Colic lymph node (tissue), 1 donor: ENCODE measurements around a stretch of chr7.

DNA sequence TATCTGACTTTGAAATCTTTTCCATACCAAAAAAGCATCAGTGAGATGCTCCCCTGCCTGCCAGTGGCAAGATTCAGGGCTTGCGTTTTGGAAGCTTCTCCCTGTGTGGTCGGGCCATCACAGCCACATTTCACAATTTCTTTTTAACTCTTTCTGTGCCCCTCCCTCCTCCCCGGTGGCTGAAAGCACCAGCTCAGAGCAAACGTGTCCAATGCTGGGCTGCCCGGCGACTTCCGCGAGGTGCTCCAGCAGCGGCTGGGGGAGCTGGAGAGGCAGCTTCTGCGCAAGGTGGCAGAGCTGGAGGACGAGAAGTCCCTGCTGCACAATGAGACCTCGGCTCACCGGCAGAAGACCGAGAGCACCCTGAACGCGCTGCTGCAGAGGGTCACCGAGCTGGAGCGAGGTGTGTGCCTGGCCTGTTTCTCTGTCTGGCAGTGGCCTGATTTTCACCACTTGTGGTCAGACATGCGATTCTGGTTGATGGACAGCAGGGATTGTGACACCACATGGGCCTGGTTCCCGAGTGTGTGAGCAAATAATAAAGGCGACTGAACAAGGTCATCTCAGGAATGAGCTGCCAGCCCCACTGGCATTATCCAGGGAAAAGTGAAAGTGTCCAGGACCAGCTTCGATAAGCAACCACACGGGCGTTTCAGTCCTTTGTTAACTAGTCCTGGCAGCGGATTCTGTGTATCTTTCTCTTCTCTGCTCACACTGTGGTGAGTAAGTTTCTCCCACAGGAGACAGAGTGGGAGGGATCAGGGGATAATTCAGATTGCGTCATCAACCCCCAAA, 2.6 kb downstream of the NPTX2 start:
- PRO-cap, result no peak

GRCh38 chr7:98697667-98697932, 80.5 kb downstream of the NPTX2 start:
- PRO-cap, result no peak

DNA sequence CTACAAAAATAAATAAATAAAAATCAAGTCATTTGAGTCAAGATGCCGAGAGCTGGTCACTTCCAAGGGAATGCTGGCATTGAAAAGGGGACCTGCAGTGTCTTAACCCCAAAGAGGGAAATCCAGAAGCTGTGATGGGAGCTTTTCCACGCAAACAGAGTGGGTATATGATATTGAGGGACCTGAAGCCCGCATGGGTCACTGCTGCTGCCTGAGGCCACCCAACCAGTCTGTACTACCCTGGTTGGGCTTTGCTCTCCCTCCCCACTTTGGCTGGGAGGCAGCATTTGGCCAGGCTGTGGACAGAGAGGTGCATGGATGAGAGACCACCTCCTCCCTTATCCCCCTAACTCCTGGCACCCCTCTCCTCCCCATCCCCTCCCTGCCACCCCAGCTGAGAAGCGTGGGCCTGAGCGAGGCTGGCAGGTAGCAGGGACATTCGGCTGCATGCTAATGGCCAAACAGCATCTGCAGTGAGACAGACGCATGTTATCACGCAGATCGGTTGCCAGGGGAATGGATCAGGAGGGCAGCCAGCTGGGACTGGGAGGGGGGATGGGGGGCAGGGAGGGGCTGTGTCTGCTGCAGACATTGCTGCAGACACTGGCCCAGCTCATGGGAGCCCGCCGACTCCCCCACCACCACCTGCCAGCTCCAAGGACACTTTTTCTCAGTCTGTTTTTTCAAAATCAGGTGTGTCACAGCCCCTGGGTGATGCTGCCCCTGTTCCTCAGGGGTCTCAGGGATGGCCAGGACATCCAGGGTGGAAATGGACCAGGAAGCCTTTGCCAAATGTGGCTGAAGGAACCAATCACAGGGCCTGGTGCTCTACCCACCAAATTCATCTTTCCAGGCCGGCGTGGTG, 2.5 kb downstream of the TMEM130 start:
- PRO-cap, result no peak

DNA sequence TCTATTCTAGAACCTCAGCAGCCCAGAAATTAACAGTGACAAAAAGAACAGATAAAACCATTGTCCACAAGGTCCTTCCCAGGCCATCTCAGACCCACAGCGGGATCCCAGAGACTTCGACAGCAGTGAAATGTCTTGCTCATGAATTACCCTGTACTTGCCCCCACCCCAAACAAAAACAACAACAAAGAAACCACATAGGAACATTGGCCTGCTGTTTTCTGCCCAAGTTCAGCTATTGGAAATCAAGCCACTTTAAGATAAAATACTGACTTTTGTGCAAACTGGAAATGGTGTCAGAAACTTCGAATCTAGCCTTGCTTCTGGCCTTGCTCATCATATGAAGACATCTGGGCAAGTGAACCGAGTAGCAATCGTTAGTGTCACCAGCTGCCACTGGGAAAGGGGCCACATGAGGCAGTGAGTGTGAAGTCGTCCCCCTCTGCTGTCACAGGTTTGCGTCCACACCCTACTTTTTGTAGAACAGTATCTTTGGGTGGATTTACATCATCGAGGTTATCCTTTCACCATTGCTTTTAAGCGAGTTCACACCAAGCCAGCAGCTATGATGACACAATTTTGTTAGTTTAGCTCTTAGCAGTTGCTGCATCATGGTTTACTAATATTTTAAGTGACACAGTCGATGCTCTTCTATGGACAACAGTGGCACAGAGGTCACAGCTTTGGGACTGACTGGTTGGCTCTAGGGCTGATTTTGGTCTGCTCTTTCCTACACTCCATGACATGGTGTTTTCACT, 114.7 kb downstream of the SMURF1 start:
- PRO-cap, result no peak

- PRO-cap, result no peak
Measured at GRCh38 chr7:99038097-99038938, 105.6 kb downstream of the SMURF1 start.

DNA sequence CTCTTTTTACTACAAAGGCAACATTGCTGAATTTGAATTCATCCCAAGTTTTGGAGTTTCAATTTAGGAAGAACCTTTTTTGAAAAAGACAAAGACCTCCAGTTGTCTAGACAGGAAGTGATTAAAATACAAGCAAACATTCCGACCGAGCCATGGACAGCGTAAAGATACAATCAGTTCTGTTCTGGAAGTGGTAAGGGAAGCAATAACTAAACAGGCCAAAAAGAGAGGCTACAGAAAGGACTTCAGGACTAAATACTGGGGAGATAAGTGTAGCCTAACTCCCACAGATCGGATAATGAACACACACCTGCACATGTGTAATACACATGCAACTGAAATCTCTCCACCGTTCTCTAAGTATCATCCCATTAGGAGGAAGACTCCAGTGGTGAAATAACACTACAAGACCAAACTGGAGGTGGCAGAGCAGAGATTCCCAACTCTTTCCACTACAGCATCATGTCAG, 100.9 kb downstream of the SMURF1 start:
- PRO-cap, result no peak

GRCh38 chr7:99106308-99107245, 37.3 kb downstream of the SMURF1 start:
- PRO-cap, result no peak

GRCh38 chr7:99379010-99379747, 4.6 kb downstream of the ARPC1B start:
- PRO-cap, result bidirectional peak, plus-strand start at chr7:99379539, minus-strand start at chr7:99379392

DNA sequence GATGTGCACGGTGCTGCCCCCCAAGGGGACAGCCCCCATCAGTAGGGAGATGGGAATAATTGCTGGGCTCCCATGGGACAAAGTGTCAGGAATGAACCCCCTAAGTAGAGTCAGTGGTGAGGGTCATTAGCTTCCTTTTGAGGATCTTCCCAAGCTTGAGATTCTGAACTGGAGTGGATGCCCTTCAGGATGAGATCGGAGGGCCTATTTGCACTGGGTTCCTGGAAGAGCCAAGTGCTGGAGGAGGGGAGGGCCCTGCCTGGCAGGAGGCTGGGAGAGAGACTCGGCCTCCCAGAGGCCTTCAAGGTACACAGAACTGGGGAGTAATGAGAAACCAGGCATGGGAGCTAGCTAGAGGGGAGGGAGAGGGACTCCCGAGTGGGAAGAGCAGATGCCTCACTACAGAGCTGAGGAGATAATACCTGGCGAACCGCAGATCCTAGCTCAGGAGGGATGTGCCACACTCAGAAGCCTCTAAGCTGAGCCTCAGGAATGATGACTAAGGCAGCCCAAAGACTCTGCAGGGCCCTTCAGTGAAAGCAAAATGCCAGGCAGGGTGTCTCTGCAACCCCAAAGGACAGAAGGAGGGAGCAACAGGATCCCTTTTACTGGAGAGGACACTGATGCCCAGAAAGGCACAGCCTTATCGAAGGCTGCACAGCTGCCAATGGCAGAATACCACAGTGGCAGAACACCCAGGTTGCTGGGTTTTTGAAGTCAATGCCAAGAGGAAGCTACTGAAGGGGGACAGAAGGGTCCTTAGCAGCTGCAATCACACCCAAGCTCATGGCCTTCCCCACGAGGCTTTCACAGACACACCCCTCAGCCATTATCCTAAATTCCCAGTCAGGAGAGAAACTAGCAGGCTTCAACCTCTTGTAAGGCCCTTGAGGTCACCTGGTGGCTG, 9.3 kb downstream of the PDAP1 start:
- PRO-cap, result no peak

DNA sequence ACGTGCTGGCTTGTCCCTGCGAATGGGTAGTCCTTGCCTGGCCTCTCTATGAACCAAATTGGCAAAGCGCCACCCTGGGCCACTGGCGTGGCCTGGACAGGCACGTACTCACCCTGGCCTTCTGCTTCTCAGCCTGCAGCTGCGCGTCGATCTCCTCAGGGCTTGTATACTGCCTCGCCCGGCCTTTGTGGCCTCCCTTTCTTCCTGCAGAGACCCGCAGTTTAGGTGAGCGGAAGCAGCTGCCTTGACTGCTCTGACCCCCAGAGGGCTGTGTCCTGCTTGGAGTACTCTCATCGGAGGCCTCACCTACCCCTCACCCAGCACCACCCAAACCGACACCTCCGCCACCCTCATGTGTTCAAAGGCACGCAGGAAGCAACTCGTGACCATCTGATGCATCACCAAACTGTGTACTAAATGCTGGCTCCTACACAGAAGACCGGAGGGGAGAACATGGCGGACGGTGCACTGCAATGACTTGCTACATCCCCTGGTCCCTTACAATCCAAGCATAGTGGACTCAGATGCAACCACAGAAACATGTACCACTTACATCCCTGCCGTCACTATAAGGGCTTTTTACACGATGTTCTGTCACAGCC, 3.5 kb downstream of the PDAP1 start:
- PRO-cap, result no peak

DNA sequence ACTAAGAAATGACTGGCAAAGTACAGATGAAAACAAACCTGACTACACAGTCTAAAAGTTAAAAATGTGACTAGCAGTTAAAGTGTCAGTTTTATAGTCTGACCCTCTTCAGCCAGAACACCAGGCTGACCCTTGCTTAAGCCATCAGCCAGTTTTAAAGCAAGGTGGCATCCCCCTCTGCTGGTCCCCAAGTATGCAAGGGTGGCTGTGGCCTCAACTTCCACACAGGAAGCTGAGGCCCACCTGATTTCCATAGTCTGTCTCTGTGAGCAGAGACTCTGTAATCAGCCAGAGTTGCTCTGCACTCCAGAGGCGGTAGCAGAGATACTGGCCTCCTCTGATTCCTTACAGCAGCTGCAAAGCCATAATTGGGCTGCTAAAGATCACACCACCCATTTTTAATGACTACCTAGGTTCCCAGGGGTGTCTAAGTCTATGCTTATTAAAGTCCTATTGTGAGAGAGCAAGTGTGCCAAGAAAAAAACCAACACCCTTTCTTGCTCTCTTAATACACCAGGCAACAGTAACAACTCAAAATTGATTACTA, 1.9 kb downstream of the PDAP1 start:
- PRO-cap, result no peak

DNA sequence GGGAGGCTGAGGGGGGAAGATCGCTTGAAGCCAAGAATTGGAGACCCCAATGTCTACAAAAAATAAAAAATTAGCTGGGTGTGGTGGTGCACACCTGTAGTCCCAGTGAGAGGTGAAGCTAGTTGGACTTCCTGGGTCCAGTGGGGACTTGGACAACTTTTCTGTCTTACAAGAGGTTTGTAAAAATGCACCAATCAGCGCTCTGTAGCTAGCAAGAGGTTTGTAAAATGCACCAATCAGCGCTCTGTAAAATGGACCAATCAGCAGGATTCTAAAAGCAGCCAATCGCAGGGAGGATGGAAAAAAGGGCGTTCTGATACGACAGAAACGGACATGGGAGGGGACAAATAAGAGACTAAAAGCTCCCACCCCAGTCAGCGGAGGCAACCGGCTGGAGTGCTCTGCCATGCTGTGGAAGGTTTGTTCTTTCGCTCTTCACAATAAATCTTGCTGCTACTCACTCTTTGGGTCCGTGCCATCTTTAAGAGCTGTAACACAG, 1.1 kb upstream of the ZNF394 start:
- PRO-cap, result no peak

DNA sequence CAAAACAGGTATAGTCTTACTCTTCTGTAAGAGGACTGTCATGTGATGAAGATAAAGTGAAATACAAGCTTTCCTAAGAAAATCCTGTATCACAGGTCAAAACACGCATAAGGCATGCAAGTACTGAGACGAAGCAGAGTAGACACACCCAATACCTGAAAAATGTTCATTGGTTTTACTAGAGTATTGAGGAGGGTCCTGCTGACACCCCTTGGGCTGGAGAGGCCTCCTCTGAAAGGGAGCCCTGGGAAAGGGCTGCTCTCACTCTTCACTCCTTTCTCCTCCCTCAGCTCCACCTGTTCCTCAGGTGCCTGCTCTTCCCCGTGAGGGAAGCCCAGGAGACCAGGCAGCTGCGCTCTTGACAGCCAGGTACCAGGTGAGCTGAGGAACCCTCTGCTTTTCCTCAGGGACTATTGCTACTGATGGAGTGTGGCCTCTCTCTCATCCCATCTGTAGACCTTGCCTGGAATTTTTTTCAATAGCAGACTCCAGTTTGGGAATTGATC, 3.2 kb downstream of the ZNF655 start:
- PRO-cap, result no peak

GRCh38 chr7:99572340-99572905, 14.0 kb downstream of the ZNF655 start:
- PRO-cap, result no peak

- PRO-cap, result no peak
Measured at GRCh38 chr7:99579775-99580794, 18.0 kb upstream of the TMEM225B start.

GRCh38 chr7:99762501-99763464, 21.2 kb downstream of the CYP3A4 start:
- PRO-cap, result no peak

GRCh38 chr7:99823436-99823636, 4.5 kb upstream of the CYP3A43 start:
- PRO-cap, result no peak

GRCh38 chr7:99953385-99954100, 22.3 kb downstream of the AZGP1 start:
- PRO-cap, result no peak

- PRO-cap, result no peak
Measured at GRCh38 chr7:99980343-99980891, 4.6 kb upstream of the AZGP1 start.

GRCh38 chr7:100012496-100013244, 2.7 kb upstream of the ZKSCAN1 start:
- PRO-cap, result no peak